HepG2 (cell line): ENCODE measurements around a stretch of chr19.

GRCh38 chr19:40810587-40811458, 11.8 kb downstream of the EGLN2 start:
- RRBS, 2 experiments: no CpG with 5 or more reads among the region's 70 CpGs
CAGE:
- cytosol, long polyA minus RNA: no peak
- cytosol, long polyA plus RNA: no peak
- long polyA plus RNA: no peak
- nucleus, long polyA minus RNA: no peak
- nucleus, long polyA plus RNA: no peak

- RRBS, 2 experiments: no CpG with 5 or more reads among the region's 4 CpGs
CAGE:
- cytosol, long polyA minus RNA: no peak
- cytosol, long polyA plus RNA: no peak
- long polyA plus RNA: no peak
- nucleus, long polyA minus RNA: no peak
- nucleus, long polyA plus RNA: no peak
These were observed 18.5 kb downstream of the CYP2A6 start for GRCh38 chr19:40831670-40832288.

- RRBS, 2 experiments: no CpG with 5 or more reads among the region's 14 CpGs
CAGE:
- cytosol, long polyA minus RNA: no peak
- cytosol, long polyA plus RNA: no peak
- long polyA plus RNA: no peak
- nucleus, long polyA minus RNA: no peak
- nucleus, long polyA plus RNA: no peak
These were observed 25.4 kb upstream of the CYP2S1 start for GRCh38 chr19:41167500-41168086.

DNA sequence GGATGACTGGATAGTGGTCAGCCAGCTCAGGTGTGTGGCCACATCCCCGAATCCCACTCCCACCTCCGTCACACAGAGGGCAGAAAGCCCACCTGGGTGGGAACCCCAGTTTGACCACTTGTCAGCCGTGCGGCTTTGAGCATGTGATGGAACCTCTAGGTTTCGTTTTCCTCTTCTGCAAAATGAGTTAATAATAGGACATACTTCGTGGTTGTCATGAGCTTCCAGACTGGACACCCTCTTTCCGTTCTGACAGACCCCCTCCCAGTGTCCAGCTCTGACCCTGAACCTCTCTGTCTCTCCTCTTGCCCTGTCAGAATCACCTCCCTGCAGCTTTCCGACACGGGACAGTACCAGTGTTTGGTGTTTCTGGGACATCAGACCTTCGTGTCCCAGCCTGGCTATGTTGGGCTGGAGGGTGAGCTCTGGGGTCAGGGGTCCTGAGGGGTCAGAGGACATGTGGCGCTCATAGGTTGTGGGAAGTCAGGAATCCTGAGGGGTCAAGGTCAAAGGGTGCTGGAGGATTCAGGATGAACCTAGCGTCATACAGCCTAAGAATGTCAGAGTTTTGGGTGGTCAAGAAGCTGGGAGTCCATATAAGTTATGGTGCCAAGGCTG, 1.9 kb downstream of the AXL start:
- RRBS, 2 experiments: no CpG with 5 or more reads among the region's 12 CpGs
CAGE:
- cytosol, long polyA minus RNA: no peak
- cytosol, long polyA plus RNA: no peak
- long polyA plus RNA: no peak
- nucleus, long polyA minus RNA: no peak
- nucleus, long polyA plus RNA: no peak

DNA sequence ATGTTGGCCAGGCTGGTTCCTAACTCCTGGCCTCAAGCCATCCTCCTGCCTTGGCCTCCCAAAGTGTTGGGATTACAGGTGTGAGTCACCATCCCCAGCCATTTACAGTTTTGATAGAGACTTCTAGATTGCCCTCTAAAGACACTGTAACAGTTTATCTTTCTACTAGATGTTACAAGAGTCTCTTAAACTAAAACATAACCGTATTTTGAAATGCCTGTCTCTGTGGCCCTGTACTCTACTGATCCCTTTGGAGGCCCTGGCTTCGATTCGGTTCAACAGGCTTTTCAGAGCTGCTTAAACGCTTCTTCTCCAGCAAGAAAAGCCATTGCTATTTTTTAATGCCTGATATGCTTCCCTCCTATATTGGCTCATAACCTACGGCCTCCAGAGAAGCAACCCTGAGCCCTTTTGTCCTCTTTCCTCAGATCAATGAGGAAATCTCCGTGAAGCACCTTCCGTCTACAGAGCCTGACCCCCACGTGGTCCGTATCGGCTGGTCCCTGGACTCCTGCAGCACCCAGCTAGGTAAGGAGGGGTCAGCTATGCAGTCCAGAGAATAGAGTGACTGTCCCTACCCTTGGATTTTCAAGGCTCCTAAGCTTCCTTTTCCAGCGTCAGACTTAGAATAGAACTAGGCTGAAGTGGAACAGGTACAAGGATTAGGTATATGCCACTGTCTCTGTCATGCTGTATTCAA, 14.6 kb downstream of the HNRNPUL1 start:
- RRBS, 2 experiments: no CpG with 5 or more reads among the region's 11 CpGs
CAGE:
- cytosol, long polyA minus RNA: no peak
- cytosol, long polyA plus RNA: no peak
- long polyA plus RNA: no peak
- nucleus, long polyA minus RNA: no peak
- nucleus, long polyA plus RNA: no peak

GRCh38 chr19:41328185-41329504, 18.7 kb downstream of the CCDC97 start:
- RRBS, 2 experiments: no CpG with 5 or more reads among the region's 27 CpGs
CAGE:
- cytosol, long polyA minus RNA: no peak
- cytosol, long polyA plus RNA: no peak
- long polyA plus RNA: no peak
- nucleus, long polyA minus RNA: no peak
- nucleus, long polyA plus RNA: no peak

GRCh38 chr19:41426905-41427256, 293 bp downstream of the B3GNT8 start:
- RRBS, 2 experiments: no CpG with 5 or more reads among the region's 8 CpGs
CAGE:
- cytosol, long polyA minus RNA: no peak
- cytosol, long polyA plus RNA: no peak
- long polyA plus RNA: no peak
- nucleus, long polyA minus RNA: no peak
- nucleus, long polyA plus RNA: no peak

GRCh38 chr19:41457158-41457686, 14.3 kb downstream of the ERICH4 start:
- RRBS, 2 experiments: no CpG with 5 or more reads among the region's 3 CpGs
CAGE:
- cytosol, long polyA minus RNA: no peak
- cytosol, long polyA plus RNA: no peak
- long polyA plus RNA: no peak
- nucleus, long polyA minus RNA: no peak
- nucleus, long polyA plus RNA: no peak

GRCh38 chr19:41478468-41478771, 35.5 kb downstream of the ERICH4 start:
- RRBS, 2 experiments: no CpG with 5 or more reads among the region's 6 CpGs
CAGE:
- cytosol, long polyA minus RNA: no peak
- cytosol, long polyA plus RNA: no peak
- long polyA plus RNA: no peak
- nucleus, long polyA minus RNA: no peak
- nucleus, long polyA plus RNA: no peak

- RRBS, 2 experiments: no CpG with 5 or more reads among the region's 1 CpG
CAGE:
- cytosol, long polyA minus RNA: no peak
- cytosol, long polyA plus RNA: no peak
- long polyA plus RNA: no peak
- nucleus, long polyA minus RNA: no peak
- nucleus, long polyA plus RNA: no peak
These were observed 54.3 kb downstream of the ERICH4 start for GRCh38 chr19:41497298-41497608.

DNA sequence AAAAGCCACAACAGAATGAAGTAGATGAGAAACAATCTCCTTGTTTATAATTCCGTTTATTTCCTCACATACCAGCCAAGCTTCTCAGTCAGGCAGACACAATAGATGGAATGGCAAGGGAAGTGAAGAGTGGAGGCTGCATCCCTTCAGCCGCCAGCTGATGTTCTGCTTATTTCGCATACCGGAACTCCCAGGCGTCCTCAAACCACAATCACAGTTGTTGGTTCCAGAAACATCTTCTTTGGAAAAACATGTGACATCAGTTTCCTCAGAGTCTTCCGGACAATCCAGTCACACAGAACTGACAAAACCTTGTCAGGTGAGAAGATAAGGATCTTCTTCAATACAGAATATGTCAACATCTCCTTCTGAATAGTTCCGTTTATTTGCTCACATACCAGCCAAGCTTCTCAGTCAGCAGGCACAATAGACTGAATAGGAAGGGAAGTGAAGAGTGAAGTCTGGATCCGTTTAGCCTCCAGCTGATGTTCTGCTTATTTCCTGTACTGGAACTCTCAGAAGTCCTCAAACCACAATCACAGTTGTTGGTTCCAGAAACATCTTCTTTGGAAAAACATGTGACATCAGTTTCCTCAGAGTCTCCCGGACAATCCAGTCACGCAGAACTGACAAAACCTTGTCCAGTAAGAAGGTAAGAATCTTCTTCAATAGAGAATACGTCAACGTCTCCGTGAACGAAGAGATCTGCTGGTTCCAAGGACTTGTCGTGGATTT, 45.1 kb upstream of the CEACAM21 start:
- RRBS, 2 experiments: 32 to 46% methylated on average over 2 of the region's 15 CpGs
CAGE:
- cytosol, long polyA minus RNA: no peak
- cytosol, long polyA plus RNA: no peak
- long polyA plus RNA: no peak
- nucleus, long polyA minus RNA: no peak
- nucleus, long polyA plus RNA: no peak

- RRBS, 2 experiments: no CpG with 5 or more reads among the region's 9 CpGs
CAGE:
- cytosol, long polyA minus RNA: no peak
- cytosol, long polyA plus RNA: no peak
- long polyA plus RNA: no peak
- nucleus, long polyA minus RNA: no peak
- nucleus, long polyA plus RNA: no peak
These were observed 6.8 kb upstream of the CEACAM6 start for GRCh38 chr19:41748405-41749062.

DNA sequence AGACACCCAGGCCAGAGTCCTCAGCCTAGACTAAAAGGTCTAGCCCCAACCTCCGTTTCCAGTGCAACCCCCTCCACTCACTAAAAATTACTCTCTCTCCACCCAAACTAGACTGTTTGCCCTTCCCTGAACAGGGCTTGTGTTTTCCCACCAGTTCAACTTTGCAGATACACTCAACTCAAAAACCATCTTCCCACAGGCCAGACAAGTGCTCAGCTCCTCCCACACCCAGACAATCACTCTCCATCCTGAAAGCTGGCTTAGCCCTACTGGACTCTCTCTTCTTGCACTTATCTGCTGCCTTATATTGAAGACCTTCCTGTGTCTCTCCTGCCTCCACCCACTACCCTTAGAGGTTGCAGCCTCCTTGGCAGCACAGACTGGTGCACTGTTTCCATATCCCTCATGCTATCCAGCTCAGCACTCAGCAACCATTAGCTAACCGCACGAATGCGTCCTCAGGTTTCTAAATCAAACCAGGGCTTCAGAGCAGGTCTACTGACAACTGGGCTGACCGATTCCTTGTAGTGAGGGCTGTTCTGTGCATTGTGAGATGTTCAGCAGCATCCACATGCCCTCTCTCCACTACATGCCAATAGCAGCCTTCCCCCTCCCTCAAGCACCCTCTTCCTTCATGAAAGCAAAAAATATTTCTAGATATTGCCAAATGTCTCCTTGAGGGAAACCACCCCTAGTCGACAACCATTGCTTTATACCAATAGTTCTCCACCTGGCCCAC, 2.8 kb upstream of the CEACAM6 start:
- RRBS, 2 experiments: no CpG with 5 or more reads among the region's 6 CpGs
CAGE:
- cytosol, long polyA minus RNA: no peak
- cytosol, long polyA plus RNA: no peak
- long polyA plus RNA: no peak
- nucleus, long polyA minus RNA: no peak
- nucleus, long polyA plus RNA: no peak

DNA sequence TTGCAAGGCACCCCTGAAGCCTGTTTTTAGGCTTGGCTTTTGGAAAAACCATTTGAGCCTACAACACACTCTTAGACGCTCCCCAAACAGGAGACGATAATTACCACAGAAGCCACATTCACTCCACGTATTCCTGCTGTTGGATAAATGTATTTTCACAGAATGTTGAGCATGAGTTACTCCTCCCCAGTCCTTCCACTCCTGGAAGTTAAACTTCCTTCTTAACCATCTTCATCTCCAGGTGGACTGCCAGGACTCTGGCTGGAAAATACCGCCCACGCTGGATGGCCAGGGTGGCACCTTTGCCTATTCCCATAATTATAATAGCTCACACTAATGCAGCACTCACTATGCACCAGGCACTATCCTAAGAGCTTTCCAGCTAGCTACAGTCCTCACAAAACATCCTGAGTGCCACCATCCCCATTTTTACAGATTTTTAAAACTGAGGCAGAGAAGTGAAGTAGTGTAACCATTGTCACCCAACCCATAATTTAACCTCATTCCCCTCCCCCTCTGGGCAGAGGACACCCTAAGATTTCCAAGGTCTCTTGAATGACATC, 18.3 kb downstream of the CEACAM6 start:
- RRBS, 2 experiments: no CpG with 5 or more reads among the region's 5 CpGs
CAGE:
- cytosol, long polyA minus RNA: no peak
- cytosol, long polyA plus RNA: no peak
- long polyA plus RNA: no peak
- nucleus, long polyA minus RNA: no peak
- nucleus, long polyA plus RNA: no peak

GRCh38 chr19:41776710-41777151, 19.7 kb upstream of the CEACAM3 start:
- RRBS, 2 experiments: no CpG with 5 or more reads among the region's 2 CpGs
CAGE:
- cytosol, long polyA minus RNA: no peak
- cytosol, long polyA plus RNA: no peak
- long polyA plus RNA: no peak
- nucleus, long polyA minus RNA: no peak
- nucleus, long polyA plus RNA: no peak

GRCh38 chr19:41860672-41861708, 935 bp downstream of the RPS19 start:
- RRBS, 2 experiments: 1 to 4% methylated on average over 2 of the region's 25 CpGs
CAGE:
- cytosol, long polyA minus RNA: start-site peak on the plus strand at chr19:41860799-41861467, 12 reads
- cytosol, long polyA plus RNA: no peak
- long polyA plus RNA: no peak
- nucleus, long polyA minus RNA: no peak
- nucleus, long polyA plus RNA: no peak

DNA sequence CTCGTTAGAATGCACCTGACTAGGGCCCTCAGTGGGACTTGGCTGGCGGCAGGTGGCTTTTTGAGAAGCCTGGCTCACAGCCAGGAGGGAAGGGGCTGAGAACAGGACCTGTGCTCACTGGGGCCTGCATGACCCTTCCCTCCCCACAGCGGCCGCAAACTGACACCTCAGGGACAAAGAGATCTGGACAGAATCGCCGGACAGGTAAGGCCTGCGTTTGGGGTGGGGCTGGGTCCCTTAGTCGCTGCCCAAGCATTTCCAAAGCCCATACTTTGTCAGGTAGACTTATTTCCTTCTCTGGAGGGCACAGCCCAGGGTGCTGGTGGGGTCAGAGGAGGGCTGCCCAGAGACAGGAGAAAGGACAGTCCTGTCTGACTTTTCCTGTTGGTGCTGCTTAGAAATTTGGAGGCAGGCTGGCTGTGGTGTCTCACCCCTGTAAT, 7.5 kb upstream of the CD79A start:
- RRBS, 2 experiments: no CpG with 5 or more reads among the region's 8 CpGs
CAGE:
- cytosol, long polyA minus RNA: no peak
- cytosol, long polyA plus RNA: start-site peak on the plus strand centred at position 170 of the sequence, 39 bp wide, 240 and 446 reads in 2 replicates
- long polyA plus RNA: start-site peak on the plus strand centred at position 174 of the sequence, 42 bp wide, 664 and 652 reads in 2 replicates
- nucleus, long polyA minus RNA: no peak
- nucleus, long polyA plus RNA: no peak

GRCh38 chr19:41883402-41883646, 340 bp downstream of the ARHGEF1 start:
- RRBS, 2 experiments: 0 to 1% methylated on average over 5 of the region's 17 CpGs
CAGE:
- cytosol, long polyA minus RNA: no peak
- cytosol, long polyA plus RNA: no peak
- long polyA plus RNA: no peak
- nucleus, long polyA minus RNA: no peak
- nucleus, long polyA plus RNA: no peak

GRCh38 chr19:41939843-41941073, 12.0 kb upstream of the ERFL start:
- RRBS, 2 experiments: 14 to 15% methylated on average over 46 of the region's 127 CpGs
CAGE:
- cytosol, long polyA minus RNA: no peak
- cytosol, long polyA plus RNA: no peak
- long polyA plus RNA: no peak
- nucleus, long polyA minus RNA: no peak
- nucleus, long polyA plus RNA: no peak

DNA sequence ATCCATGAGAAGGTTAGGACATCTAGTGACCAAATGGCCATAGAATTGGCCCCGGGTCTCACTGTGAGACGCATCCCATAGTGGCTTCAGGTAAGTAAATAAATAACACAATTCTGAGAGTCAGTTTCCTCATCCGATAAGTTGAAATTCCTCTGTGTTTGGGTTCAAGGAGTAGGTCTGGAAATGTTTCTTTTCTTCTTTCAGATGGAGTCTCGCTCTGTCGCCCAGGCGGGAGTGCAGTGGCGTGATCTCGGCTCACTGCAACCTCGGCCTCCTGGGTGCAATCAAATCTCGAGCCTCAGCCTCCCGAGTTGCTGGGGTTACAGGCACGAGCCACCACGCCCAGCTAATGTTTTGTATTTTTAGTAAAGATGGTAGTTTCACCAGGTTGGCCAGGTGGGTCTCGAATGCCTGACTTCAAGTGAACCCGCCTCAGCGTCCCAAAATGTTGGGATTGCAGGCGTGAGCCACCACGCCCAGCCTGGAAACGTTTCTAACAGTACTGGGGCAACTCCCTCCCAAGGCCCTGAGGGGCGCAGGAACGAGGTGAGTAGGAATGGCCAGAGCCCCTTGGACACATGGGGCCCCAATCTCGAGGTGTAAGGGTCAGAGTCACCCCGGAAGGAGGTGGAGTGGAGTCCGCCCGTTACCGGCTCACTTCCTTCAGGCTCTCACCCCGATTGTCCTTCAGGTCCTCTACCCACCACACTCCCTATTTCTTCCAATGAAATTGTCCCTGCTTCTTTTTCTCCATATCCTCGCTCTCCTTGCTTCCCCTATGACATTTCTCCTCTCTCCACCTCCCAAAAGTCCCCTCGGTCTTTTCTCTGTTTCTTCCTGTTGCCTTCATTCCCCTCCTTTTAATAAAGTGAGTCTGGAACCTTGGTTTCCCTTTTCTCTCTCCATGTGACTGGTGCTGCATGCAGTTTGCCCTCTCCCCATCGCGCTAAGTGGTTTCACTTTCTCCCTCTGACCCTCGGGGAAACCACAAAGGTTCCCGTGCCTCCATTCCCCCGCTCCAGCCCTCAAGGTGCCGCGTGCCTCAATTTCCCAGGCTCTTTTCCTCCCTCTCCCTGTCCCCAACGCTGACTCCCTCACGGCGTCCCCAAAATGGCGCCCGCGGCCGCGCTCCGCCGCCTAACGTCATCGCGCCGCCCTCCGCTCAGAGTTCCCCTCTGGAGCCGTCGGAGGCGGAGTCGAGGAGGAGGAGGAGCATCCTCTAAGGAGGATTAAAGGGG, 846 bp upstream of the ZNF574 start:
- RRBS, 2 experiments: 98% methylated on average over 1 of the region's 55 CpGs; no CpG with 5 or more reads in 1 of the 2 experiments
CAGE:
- cytosol, long polyA minus RNA: no peak
- cytosol, long polyA plus RNA: no peak
- long polyA plus RNA: no peak
- nucleus, long polyA minus RNA: no peak
- nucleus, long polyA plus RNA: start-site peak on the minus strand centred at position 984 of the sequence, 104 bp wide, 15 and 10 reads in 2 replicates; start-site peak on the minus strand centred at position 1,117 of the sequence, 5 bp wide, 45 and 34 reads in 2 replicates